Neutrophil (primary cell): ENCODE measurements around the genes PDLIM5 and METAP1.

DNA sequence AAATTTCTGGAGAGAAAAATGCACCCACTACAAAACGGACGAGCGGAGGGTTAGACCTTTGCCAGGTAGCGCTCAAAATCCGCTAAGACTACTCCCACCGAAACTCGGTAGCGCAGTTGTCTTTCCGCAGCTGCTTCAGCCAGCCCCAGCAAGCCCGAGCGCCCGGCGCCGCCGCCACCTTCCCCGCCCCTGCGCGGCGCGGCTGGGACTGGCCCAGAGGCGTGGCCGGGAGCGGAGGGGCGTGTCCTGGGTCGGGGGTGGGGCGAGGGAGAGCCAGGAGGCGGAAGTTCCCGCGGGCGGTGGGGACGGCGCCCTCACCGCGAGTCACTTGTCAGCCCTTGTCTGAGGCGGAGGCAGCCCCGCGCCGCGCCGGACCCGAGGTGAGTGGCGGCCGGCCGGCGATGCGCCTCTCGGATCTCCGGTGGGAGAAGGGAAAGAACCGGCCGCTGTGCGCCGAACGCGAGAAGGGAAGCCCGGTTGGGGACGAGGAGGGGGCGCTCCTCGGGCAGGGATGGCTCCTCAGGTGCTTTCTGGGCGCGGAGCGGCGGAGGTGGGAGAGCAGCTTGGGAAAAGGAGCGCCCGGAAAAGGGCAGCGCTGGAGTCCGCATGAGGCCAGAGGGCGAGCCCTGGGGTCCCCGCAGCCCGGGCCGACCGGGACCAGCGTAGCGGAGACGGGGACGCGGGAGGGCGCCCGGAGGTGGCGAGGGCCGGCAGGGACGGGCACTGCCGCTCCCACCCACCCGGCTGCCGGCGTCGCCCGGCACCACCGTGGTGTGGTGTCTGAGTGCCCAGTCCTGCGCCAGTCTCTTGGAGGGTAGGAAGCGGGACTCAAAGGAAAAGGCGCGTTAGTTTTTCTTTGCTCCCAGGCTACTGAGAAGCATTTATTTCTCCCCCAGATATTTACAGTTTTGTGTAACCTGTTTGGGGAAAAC, at the start of gene PDLIM5:
TSS of gene PDLIM5 (plus strand) at position 327 of the 932 bp plus-strand sequence.
- PRO-cap: no peak

GRCh38 chr4:94599438-94600559, 148.1 kb downstream of the PDLIM5 start:
- PRO-cap: no peak

DNA sequence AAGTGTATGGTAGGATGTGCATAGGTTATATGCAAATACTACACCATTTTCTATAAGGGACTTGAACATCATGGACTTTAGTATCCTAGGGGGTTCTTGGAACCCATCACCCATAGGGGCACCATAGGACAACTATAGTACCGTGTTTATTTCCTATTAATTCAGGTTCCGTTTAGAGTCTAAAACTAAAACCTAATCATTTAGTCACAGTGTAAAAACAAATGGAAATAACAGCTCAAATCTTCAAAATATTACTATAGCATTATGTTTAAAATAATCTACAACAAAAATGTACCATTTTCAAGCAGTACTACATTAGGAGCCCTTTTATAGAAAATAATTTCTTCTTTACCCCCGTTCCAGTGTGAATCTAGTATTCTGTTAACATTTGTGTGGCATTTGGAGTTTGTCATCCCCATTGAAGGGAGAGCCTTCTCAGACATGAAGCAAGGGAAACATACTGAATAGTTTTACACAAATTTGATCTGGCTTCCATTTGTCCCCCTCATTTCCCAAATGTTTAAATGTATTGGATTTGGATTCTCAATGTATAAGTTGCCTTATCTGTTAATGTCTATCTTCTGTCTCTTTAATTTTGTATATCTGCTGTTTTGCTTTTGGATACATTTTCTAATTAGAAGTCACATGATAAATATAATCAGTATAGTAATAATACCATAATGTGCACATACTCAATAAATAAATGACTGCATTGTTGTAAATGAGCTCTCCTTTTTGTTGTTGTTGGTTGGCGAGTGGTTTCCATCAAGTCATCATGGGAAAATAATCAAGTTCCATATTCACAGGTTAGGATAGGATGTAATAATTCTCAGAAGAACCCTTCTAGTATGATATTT, 90.0 kb upstream of the BMPR1B start:
- PRO-cap: no peak

GRCh38 chr4:94758304-94759329, 862 bp downstream of the BMPR1B start:
- PRO-cap: no peak

DNA sequence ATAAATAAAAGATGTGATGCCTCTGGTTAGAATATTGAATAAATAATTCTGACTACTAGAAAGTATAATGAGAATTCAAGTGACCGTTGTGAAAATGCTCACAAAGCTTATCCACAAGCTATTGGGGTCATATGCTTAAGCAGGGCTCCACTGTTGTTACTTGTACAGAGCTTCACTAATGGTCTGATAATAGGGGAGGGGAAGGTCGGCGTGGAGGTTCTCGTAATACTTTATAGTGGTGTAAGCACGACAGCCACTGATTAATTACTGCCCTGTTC, 11.7 kb downstream of the UNC5C start:
- PRO-cap: no peak

DNA sequence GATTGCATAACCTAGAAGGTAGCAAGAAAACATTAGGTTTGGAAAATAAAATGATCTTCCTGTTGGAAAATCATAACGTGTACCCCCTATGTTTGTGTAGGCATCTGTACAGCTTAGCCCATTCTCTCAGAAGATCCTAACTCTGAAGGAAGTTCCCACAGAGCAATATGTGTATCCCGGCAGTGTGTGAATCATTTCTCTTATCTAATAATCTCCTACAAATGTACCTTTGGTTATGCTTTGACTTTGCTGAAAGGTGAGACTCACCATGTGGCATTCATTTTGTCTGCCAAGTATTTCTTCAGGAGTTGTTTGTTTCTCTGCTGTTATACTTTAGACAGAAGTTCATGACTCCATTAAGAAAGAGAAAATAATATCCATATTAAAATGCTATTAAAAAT, 646.7 kb downstream of the STPG2 start:
- PRO-cap: no peak

GRCh38 chr4:98226272-98226909, 34.8 kb upstream of the RAP1GDS1 start:
- PRO-cap: no peak

GRCh38 chr4:98315271-98315693, 54.1 kb downstream of the RAP1GDS1 start:
- PRO-cap: no peak

- PRO-cap: no peak
Observed at GRCh38 chr4:98315694-98316341, 54.6 kb downstream of the RAP1GDS1 start.

DNA sequence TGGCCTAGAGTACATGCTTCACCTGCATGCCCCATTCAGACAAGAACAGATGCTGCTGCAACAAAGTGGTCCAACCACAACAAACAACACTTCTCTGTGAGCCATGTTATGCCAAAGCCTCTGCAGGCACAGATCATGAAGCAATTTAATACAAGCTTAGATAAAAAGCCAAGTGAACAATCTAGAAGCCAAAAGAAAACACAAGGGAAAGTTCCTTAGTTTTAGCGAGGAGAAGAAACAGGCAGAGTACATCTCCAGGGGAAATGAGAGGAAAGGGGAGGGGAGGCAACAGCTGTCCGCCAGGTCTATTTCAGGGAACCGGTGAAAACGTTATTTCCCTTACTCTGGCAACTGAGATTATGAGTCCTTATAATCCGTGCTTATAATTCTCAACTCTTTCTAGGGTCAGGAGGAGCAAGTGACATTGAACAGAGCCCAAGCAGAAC, 92.6 kb downstream of the TSPAN5 start:
- PRO-cap: no peak

DNA sequence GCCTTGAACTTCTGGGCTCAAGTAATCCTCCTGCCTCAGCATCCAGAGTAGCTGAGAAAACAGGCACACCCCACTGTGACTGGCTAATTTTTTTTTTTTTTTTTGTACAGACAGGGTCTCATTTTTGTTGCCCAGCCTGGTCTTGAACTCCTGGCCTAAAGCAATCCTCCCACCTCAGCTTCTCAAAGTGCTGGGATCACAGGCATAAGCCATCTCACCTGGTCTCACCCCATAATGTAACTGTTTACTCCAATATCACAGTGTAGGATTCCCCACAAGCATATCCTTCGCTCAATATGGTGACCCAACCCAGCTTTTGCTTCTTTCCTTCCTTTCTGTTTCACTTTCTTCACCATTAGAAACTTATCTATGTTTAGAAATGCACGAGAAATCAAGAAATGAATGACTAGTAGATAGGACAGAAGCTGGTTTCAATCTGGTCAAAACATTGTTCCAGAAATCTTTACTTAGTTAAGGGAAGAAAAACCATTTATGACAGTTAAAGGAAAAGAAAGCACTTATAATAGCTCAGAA, 18.9 kb downstream of the TSPAN5 start:
- PRO-cap: no peak

DNA sequence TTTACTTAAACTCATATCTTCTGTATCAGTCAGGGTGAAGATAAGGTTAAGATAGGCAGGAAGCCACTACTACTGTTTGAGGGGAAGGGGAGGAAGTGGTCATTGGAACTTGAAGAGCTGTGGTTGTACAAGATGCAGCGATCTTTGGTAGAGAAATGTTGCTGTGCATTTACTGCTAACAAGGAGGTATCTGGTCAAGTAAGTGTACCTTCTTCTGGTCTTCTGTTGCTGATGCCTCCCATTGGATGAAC, 47.8 kb upstream of the TSPAN5 start:
- PRO-cap: no peak

DNA sequence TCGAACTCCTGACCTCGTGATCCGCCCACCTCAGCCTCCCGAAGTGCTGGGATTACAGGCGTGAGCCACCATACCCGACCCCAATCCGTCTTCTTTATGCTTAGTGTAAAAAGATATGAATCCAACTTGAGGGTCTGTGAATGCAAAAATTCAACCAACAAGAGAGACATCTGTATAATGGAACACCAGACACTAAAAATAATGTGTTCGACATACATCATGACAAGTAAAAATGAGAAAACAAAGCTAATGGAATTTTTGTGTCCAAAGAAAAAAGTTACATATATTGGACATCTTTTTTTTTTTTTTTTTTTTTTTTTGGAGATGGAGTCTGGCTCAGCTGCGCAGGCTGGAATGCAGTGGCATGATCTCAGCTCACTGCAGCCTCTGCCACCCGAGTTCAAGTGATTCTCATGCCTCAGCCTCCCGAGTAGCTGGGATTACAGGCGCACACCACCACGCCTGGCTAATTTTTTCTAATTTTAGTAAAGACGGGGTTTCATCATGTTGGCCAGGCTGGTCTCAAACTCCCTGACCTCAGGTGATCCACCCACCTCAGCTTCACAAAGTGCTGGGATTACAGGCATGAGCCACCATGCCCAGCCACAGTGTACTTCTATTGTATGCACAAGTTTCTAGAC, 54.3 kb downstream of the EIF4E start:
- PRO-cap: no peak

DNA sequence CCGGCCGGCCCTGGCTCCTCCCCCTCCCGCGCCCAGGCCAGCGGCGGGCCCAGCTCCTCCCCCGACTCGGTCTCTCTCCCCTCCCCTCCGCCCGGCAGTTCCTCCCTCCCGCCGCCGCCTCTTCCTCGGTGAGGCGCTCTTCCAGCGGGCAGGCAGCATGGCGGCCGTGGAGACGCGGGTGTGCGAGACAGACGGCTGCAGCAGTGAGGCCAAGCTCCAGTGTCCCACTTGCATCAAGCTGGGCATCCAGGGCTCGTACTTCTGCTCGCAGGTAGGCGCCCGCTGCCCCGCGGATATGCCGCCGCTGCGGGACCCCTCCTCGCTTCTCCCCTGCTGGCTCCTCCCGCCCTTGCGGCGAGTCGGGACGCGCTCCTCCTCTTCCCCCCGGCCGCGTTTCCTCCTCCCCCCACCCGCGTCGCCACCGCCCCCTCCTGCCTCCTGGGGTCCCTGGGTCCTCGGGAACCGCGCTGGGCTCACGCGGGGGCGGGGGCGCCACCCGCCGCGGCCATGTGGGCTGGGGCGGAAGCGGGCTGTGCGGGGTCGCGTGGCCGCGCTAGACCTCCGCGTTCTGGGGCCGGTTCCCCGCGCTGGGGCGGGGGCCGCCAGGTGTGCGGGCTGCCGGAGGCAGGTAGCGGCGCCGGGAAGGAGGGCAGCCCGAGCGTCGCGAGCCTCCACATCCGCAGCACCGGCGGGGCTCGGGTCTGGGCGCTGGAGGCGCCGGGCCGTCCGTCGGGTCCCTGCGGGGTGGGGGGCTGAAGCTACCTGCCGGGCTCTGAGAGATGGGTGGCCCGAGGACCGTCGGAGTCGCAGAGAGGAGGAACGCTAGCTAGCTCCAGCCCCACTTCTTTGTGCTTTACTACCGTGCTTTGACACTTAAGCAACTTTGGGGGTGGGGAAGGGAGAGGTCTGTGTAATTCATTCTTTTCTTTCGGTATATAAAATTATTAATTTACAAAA, at the start of gene METAP1:
TSS of gene METAP1 (plus strand) at position 125 of the 957 bp plus-strand sequence.
- PRO-cap: unidirectional peak, plus-strand start at position 167 of the sequence

GRCh38 chr4:99024695-99025345, 29.3 kb downstream of the METAP1 start:
- PRO-cap: no peak

DNA sequence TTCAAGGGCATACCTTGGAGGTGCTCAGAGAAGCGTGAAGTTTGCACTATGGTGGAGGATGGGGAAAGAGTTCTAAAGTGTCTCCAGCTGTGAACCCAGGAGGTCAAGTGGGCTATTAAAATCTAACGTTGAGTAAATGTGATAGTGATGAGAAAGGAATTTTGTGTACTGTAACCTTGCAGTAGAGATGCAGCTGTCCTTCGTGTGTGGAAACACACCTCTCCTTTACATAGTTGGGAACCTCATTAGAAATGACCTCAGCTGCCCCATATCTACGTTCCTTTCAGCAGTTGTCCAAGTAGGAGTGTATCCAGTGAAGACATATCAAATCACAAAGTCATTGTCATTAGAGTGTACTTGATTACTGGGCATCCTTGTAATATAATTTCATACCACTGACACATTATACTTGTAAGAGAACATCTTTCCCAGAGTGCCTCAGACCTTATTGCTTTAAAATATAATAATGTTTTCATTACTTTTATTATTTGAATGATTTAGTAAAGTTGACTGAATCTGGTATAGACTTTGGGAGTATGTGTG, 26.4 kb downstream of the ADH5 start:
- PRO-cap: no peak

- PRO-cap: no peak
Observed at GRCh38 chr4:99086226-99086690, 2.3 kb downstream of the ADH5 start.

- PRO-cap: no peak
Observed at GRCh38 chr4:99202541-99203200, 16.4 kb downstream of the ADH6 start.

- PRO-cap: no peak
Observed at GRCh38 chr4:99395067-99395345, 40.1 kb downstream of the ADH7 start.

GRCh38 chr4:99815555-99816298, 900 bp upstream of the DAPP1 start:
- PRO-cap: no peak